Right ventricle myocardium (tissue), 1 donor: ENCODE measurements around a stretch of chr17.

DNA sequence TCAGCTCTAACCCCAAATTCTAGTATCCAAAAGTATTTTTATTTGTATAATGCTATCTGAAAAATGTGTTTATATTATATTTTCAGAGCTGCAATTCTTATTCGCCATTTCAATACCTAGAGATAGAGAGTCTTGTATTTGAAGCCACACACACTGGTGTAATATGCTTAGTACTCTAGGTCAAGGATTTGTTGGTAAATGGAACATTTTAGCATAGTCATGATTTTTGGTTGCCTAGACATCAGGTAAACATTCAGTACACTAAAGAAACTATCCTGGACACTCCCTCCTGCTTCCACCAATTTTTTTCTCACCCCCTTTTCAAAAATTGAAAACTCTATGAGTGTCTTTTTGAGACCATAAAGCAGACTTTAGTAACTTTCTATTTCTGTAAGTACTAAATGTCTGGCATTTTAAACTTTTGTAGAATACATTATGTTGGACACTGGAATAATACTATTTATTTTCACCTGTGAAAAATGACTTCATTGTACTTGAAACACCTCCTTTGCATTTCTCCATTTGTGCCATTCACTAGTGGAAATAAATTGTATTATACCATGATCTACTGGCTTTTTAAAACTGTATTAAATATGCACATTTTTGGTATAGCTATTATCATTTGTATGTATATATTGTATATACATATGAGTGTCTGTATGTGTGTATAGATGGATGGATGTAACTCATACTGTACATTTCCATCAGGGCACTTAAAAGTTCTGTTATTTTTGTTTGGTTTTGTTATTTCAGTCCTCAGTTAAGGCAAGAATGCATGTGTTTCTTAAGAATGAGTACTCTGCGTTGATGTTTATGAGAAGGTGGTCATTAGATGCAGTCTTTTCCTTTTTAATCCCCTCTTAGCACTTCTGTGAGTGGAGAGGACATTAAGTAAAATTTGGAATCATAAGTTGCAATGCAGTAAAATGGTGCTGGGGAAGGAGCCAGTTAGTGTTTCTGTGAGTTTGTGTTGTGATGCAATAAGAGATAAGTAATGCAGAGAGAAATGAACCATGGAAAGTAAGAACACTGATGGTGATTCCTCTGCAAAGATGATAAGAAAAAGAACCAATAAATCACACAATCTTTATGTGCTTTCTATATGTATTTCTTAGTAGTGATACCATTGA, 20.4 kb downstream of the ABHD15 start:
- PRO-cap, 2 experiments, result no peak in any of the 2 experiments

GRCh38 chr17:29584579-29585029, 4.8 kb downstream of the GIT1 start:
- PRO-cap, 2 experiments, result peak in 2 of 2 experiments; most common plus-strand start chr17:29584705 (in 1)

DNA sequence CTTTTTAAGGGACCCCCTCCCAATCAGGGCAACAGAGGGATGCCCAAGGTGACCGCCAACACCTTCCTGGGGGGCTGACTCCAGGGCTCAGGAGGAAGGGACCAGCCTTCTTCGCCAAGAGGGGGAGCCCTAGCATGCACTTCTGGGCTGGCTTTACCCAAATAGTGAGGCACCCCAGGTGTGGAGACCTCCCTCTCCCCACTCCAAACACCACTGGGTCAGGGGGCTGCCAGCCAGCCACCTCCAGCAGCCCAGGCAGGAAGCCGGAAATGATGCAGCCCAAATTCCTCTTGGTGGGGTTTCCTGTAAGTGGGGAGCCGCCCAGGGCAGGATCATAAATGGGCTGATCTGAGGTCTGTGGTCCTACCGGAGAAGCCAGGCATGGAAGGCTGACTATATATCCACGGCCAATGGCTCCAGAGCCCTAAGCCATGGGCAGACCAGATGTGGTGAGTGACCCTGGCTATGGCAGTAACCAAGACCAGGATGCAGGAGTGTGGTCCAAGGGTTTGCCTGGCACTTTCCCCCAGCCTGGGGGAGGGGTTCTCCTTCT, 4.3 kb downstream of the GIT1 start:
- PRO-cap, 2 experiments, result peak in 2 of 2 experiments; most common plus-strand start position 366 of the sequence (in 2); most common minus-strand start position 215 of the sequence (in 2)

GRCh38 chr17:29616743-29617630, 5.7 kb downstream of the CORO6 start:
- PRO-cap, 2 experiments, result no peak in any of the 2 experiments

GRCh38 chr17:29626062-29626981, 3.6 kb upstream of the CORO6 start:
- PRO-cap, 2 experiments, result no peak in any of the 2 experiments

DNA sequence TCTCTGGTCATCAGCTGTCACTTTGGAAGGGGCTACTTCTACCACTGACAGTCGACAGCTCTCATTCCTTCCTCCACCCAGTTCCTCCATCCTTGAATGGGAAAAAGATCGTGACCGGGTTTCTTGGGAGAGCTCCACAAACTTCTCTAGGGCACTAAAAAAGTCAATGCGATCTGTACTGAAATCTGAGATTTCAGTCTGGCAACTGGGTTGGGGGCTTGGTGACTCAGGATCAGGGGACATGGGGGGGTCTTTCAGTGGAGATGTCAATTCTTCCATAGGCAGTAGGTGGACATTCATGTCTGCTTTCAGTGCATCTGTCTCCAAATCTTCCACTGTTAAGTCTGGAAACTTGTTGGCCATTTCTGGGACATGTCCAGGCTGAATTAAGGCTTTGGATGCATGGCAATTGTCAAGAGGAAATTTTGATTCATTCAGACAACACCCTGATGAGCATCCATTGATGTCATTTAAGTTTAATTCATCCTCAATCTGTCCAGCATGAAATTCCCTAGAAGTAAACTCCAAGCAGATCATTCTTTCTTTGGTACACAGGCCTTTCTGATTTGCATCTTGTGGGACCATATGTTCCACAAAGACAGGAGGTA, 13.4 kb upstream of the CORO6 start:
- PRO-cap, 2 experiments, result no peak in any of the 2 experiments

DNA sequence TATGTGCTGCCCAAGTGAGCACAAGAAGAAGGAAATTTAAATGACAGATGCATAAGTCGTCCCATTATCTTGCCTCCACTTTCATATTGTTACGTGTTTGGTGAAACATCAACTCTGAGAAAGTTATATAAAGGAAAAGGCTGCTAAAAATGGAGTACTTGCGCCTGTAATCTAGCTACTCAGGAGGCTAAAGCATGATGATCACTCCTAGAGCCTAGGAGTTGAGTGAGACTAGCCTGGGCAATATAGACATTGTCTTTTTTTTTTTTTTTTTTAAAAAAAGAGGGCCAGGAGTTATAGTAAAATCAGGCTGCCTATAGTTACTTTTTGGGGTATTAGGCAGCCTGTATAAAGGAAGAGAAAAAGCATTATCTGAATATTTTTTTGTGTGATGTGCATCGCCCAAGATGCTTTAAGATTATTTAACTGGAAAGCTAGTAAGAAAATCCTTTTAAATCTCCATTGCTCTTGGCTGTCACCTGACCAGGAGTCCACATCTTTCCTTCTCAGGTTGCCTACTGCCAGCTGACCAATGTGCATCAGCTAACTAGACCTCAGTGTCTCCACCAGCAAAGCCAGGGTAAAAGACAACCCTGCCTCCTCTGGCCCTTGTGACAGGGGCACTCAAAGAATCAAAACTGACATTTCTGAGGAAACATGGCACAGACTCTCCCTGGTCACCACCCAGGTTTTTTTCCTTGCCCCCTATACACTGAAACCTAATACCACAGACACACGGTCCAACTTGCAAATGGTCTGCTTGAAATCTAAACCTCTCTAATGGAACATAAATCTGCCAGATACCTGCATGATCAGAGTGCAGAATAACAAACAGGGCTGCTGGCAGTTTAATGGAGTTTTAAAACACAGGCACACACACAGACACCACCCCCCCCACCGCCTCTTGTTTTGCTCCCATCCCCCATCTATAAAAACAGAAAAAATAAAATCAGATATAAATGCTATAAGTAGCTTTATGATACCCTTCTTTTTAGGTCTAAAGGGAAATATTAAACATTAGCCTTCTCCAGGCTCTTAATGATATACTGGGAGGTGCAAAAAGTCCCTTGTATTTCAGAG, 19.3 kb upstream of the CORO6 start:
- PRO-cap, 2 experiments, result no peak in any of the 2 experiments

- PRO-cap, 2 experiments, result no peak in any of the 2 experiments
Measured at GRCh38 chr17:29650362-29651147, 27.8 kb upstream of the CORO6 start.

DNA sequence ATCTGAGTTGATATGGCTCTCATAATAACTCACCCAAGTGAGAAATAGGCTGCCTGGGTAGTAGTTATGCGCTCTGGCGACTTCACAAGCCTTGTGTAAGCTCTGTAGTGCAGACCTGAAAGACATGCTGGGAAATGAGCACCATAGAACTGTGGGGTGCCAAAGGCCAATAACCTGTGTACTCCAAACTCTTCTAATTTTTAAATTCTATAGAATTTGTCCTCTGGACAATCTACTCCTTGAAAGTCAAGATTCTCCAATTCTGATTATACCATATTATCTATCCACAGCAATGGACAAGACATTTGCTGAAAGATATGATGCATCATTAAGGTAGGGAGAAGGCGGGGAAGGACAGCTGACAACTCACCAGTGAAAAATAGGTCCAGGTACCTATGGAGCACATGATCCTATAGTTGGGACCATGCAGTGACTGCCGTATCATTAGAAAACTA, 49.3 kb upstream of the CORO6 start:
- PRO-cap, 2 experiments, result no peak in any of the 2 experiments

DNA sequence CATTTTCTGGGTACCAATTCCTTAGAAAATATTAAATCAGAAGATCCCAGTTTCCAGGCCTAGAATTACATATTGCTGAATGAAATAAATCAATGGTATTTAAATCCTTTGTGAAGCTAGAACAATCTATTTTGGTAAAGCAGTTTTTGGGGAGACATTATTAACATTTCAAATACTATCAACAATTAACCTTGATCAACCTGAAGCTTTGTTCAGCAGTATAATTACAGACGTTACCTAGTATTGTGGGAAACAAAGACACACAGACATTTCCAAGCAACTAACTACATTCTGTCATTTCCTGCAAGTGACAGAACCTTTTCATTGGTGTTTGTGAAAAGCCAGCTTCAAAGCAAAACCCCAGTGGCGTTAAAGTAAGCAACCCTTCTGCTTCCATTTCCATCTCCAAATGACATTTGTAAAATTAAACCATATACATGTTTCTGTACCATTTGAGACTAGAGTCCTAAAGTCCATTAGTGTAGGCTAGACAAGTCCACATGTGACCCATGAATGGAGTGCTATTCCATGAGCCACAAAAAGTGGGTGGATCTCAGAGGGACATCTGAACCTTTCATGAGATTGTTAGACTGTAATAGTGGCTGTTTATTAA, 101.4 kb downstream of the SSH2 start:
- PRO-cap, 2 experiments, result no peak in any of the 2 experiments

DNA sequence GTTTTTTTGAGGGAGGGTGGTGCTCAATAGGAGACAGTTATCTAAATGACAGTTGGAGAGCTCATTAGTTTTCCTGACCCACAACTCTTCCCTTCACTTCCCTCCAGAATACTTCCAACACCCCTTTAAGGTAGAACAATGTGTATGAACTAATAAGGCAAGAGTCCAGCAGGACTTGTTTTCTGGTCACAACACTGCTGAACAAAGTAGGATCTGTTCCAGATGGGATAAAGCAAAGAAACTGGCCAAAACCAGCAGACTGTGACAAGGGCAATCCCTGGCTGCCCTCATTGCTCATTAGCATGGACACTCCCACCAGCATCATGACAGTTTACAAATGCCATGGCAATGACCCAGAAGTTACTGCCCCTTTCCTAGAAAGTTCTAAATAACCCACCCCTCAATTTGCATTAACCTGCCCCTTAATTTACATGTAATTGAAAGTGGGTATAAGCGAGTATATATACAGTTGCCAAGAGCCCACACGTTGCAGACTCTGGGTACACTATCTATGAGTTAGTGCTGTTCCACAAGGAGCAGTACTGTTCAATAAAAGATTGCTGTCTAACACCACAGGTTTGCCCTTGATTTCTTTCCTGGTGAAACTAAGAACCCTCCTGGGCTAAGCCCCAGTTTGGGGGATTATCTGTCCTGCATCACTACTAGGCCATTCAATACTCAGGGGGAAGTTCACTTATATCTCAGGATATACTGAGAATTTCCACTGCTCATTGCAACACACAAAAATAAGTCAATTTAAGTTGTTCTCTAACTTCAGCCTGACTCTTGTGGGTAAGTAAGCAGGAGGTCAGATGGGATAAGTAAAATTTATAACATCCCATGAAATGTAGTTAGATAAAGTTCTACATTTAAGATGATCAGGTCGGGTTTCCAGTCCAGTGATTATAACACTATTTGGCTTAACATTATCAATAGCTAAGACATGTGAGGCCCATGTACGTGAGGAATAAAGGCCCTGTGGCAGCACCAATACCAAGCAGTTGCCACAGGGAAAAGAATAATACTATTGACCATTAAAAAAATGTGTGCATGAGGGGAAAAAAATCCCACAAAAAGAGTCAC, 82.2 kb downstream of the SSH2 start:
- PRO-cap, 2 experiments, result no peak in any of the 2 experiments

DNA sequence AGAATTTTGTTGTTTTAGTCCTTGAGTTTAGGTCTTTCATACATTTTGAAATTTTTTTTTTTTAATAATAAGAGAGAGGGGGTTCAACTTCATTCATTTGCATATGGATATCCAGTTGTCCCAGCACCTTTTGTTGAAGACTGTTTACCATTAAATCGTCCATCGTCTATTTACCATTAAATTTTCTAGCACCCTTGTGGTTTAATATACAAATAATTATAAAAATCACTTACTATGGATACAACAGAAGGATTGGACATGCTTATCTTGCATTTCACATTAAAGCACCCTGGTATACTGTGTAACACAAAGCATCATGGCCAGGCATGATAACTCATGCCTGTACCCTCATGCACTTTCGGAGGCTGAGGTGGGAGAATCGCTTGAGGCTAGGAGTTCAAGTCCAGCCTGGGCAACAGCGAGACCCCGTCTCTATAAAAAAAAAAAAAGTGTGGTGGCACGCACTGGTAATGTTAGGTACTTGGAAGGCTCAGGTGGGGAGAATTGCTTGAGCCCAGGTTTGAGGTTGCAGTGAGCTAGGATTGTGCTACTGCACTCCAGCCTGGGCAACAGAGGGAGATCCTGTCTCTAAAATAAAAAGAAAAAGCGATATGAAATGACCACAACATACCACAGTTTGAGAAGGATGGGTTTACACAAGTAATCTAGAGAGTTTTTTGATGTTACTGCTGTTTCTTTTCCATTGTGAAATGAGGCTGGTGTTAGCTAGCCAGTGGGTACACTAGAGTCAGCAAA, 7.2 kb downstream of the NSRP1 start:
- PRO-cap, 2 experiments, result no peak in any of the 2 experiments

DNA sequence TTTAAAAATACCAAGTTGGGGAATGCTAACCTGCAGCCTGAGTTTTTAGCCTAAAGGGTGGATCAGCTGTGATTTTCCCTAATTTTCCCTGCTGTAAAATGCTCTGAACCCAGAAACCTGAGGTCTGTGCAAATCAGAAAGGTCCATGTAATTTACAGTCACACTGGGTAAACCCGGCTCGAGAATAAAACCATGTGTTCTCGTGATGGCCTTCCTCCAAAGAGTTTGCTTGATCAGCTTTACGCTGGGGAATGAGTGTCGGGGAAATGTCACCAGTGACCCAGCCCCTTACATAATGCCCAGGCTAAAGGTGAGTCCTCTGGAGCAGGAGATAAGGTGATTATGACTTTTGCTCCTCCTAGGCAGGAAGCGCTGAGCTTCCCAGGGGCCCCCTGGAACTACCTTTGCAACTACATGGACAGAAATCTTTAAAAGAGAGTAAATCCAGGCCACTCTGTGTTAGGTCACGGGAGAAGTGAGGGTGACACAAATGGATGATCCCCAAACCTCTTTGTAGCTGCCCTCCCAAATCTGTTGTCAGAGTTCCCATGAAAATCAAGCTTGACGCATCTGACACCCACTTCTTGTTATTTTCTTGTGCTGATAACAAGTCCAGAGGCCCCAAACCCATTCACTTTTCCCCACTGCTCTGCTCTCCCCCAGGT, 15.6 kb downstream of the SLC6A4 start:
- PRO-cap, 2 experiments, result no peak in any of the 2 experiments

- PRO-cap, 2 experiments, result no peak in any of the 2 experiments
Measured at GRCh38 chr17:30236797-30237337, 1.4 kb upstream of the SLC6A4 start.

DNA sequence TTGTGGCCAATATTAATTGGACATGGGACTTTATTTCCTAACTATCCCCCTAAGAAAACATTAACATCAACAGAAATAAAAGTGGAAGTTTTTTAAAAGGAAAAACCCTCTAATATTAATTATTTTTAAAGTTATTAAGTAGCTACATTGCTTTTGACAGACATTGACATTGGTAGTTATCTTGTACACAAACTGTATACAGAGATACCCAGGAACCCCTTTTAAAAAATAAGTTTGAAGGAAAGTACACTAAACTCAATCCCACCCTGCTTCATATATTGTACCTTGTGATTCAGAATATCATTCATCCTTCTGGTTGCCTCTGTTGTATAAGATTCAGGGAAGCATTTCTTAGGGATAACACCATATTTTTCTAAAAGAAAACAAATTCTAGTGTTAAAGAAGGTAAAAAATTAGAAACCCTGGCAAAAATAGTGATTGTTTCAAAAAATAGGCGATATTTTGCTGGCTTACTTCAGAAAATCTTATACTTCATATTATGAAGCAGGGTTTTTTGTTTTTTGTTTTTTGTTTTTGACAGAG, 5.1 kb downstream of the BLMH start:
- PRO-cap, 2 experiments, result no peak in any of the 2 experiments

GRCh38 chr17:30378110-30378625, 559 bp upstream of the CPD start:
- PRO-cap, 2 experiments, result no peak in any of the 2 experiments

GRCh38 chr17:30464500-30465178, 12.6 kb upstream of the GOSR1 start:
- PRO-cap, 2 experiments, result no peak in any of the 2 experiments

GRCh38 chr17:30599535-30600264, 122.5 kb downstream of the GOSR1 start:
- PRO-cap, 2 experiments, result peak in 1 of 2 experiments; most common plus-strand start chr17:30600170 (in 1); most common minus-strand start chr17:30600094 (in 1)

DNA sequence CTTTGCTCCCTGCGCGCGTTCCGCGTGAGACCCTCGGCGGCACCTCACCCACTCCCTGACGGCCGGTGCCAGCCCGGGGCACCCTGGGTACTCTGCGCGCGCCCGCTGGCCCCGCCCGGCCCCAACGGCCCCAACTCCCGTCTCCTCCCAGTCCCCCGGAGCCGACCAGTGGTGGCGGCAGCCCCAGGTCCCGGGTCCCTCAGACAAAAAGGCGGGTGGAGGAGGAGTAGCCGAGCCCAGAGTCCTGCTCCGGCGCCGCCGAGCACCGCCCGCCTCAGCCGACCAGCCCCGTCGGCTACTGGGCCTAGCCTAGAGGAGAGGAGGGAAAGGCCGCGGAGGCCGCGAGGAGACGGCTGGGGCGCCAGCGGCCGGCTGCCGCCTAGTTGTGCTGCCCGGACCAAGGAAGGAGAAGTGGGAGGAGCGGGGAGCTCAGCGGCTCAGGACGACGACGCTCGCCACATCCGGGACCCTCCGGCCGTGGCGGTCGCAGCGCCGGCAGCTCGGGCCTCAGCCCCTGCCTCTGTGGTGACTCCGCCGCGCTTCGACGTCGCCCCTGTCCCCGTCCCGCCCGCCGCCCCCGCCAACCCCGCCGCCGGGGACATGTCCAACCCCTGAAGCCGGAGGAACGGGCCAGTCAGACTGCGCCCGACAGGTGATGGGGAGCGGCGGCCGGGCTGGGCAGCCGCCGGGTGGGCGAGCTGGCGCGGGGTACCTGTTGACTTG, 123.2 kb downstream of the GOSR1 start:
- PRO-cap, 2 experiments, result peak in 2 of 2 experiments; most common plus-strand start position 150 of the sequence (in 2); most common minus-strand start position 57 of the sequence (in 2)

DNA sequence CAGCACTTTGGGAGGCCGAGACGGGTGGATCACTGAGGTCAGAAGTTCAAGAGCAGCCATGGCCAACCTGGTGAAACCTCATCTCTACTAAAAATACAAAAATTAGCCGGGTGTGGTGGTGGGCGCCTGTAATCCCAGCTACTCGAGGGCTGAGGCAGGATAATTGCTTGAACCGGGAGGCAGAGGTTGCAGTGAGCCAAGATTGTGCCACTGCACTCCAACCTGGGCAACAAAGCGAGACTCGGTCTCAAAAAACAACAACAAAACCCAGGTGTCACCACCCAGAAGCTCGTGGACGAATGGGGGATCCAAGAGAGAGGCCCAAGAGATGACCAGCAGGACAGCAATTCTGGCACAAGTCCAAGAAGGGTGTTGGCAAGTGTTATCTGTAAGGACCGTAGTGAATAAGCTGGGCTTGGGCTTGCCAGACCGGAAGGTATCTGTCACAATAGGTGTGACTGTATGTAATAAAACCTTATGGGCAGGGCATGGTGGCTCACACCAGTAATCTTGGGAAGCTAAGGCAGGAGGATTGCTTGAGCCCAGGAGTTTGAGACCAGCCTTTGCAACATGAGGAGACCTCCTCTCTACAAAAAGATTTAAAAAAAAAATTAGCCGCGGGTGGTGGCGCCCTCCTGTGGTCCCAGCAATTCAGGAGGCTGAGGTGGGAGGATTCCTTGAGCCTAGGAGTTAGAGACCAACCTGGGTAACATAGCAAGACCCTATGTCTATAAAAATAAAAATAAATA, 1.2 kb upstream of the CRLF3 start:
- PRO-cap, 2 experiments, result no peak in any of the 2 experiments